Mesenchymal stem cell of the bone marrow (primary cell): ENCODE data around the genes PFDN4, CBLN4 and SPO11.

- CAGE, long polyA plus RNA = no peak
Measured at GRCh38 chr20:53118348-53119119, 146.4 kb downstream of the TSHZ2 start.

DNA sequence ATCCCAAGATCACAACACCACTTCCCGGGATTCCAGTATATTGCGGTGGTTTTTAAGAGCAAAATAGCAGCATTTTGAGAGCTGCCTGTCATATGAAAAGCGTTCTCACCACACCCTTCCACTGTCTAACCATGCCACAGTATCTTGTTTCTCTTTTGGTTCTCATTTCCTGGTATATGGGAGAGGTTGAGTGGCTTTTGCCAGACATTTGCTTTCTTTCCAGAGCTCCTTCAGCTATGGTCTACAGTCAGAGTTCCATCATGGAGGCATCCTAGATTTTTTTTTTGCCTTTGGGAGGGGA, 243.0 kb downstream of the TSHZ2 start:
- CAGE, long polyA plus RNA = no peak

GRCh38 chr20:53331556-53331881, 262.1 kb downstream of the ZNF217 start:
- CAGE, long polyA plus RNA = no peak

GRCh38 chr20:53580461-53581081, 13.1 kb downstream of the ZNF217 start:
- CAGE, long polyA plus RNA = no peak

GRCh38 chr20:53581373-53581836, 12.2 kb downstream of the ZNF217 start:
- CAGE, long polyA plus RNA = no peak

DNA sequence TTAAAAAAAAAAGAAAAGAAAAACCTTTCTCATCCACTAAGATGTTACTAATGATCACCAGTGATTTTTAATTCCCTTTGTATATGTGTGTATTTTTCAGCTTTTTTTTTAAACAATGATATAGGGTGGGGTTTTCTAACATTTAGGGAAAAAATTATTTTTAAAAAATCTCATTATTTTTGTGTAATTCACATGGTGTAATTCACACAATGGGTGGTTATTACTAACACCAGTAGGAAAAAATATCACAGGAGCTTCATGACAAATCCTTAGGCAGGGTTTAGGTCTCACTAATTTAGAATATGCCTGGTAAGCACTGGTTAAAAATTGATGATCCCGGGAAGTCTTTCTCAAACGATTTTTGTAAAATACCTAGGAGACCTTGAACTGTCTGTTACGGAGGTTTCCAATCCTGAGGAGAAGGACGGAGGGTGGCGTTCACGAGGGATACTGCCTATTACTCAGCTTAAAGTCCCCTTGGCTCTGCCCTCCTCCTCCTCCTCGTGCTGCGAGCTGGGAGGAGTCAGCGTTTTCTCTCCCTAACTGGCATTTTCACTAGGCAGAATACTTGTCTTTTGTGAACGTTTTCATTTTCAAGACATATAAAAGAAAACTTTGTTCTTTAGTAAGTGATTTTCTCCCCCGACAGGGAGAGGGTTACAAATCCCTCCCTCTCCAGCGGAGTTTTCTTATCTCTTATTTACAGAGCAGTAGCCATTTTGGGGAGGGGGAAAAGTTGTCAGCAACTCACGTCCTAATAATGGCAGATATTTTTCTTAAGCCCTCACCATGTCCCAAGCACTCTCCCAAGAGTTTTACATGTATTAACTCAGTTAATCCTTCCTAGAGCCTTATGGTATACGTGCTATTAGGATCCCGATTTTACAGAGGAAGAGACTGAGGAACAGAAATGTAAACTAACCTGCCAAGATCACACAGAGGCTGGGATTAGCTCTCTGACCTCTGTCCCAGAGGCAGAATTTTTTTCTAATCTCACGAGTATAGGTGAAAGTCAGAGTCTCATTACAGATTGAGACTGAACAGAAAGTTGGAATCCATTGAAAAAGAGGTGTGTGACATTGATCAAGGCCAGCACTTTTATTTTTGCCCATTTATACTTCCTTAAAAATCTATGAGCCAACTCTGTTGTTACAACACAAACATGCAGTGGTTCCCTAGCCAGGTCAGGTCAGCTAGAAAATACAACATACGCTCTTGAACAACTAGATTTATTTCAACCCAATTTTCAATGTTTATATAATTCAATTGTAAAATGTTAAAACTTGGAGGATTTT, 29.9 kb upstream of the ZNF217 start:
- CAGE, long polyA plus RNA = no peak

- CAGE, long polyA plus RNA = no peak
Measured at GRCh38 chr20:53750950-53751683, 157.5 kb upstream of the ZNF217 start.

DNA sequence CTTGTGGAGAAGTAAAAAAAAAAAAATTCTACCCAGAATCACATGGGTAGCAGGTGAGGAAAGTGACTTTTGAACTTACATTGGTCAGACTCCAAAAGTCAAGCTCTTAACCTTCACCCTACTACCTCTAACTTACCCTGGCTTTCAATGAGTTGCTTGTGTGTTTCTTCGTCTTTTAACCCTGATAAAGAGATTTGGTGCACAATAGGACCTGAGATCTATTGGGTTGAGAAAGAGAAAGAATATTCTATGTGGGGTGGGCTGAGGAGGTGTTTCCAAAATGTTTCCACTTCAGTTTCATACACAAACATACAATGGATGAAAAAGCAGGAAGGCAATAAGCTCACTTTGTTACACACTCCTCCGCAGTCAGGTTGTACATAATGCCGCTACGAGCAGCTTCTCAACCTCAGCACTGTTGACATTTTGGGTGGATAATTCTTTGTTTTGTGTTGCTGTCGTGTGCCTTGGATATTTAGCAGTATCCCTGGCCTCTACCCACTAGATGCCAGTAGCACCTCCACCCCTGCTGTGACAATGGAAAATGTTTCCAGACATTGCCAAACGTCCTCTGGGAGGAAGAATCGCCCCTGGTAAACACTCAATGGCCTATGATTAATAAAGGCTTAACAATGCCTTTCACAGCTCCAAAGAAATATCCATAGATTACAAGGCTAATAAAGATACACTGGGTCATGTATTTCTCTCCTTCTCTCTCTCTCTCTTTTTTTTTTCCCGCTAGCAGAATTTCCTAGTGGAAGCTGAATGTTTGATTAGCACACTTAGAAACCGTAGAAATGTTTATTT, 193.1 kb upstream of the ZNF217 start:
- CAGE, long polyA plus RNA = no peak

GRCh38 chr20:54123288-54124339, 50.2 kb downstream of the CYP24A1 start:
- CAGE, long polyA plus RNA = no peak

- CAGE, long polyA plus RNA = no peak
Measured at GRCh38 chr20:54207480-54208228, at the start of gene PFDN4. Gene PFDN4, plus strand, starts transcription at chr20:54208087.

- CAGE, long polyA plus RNA = no peak
Measured at GRCh38 chr20:56002941-56003400, 2.3 kb downstream of the CBLN4 start.

GRCh38 chr20:56005347-56005600, at the start of gene CBLN4:
Gene CBLN4, minus strand, starts transcription at chr20:56005519.
- CAGE, long polyA plus RNA = no peak

- CAGE, long polyA plus RNA = no peak
Measured at GRCh38 chr20:56393110-56393522, 671 bp downstream of the CSTF1 start.

- CAGE, long polyA plus RNA = no peak
Measured at GRCh38 chr20:56423858-56424328, 11.8 kb downstream of the CASS4 start.

GRCh38 chr20:56627391-56627776, 1.7 kb upstream of the TFAP2C start:
- CAGE, long polyA plus RNA = no peak

DNA sequence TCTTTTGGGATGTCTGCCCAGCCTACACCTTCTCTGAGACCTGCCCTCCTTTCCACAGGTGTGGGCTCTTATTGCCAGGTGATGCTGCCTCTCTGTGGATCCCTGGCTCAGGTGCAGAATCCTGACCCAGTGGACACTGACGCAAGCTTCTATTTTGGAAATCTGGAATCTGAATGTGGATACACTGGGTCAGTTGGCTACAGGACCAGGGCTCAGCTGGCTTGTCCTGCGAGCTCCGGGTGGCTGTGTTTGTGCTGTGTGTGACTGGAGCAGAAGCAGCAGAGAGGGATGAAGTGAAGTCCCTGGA, 54.4 kb downstream of the TFAP2C start:
- CAGE, long polyA plus RNA = no peak

DNA sequence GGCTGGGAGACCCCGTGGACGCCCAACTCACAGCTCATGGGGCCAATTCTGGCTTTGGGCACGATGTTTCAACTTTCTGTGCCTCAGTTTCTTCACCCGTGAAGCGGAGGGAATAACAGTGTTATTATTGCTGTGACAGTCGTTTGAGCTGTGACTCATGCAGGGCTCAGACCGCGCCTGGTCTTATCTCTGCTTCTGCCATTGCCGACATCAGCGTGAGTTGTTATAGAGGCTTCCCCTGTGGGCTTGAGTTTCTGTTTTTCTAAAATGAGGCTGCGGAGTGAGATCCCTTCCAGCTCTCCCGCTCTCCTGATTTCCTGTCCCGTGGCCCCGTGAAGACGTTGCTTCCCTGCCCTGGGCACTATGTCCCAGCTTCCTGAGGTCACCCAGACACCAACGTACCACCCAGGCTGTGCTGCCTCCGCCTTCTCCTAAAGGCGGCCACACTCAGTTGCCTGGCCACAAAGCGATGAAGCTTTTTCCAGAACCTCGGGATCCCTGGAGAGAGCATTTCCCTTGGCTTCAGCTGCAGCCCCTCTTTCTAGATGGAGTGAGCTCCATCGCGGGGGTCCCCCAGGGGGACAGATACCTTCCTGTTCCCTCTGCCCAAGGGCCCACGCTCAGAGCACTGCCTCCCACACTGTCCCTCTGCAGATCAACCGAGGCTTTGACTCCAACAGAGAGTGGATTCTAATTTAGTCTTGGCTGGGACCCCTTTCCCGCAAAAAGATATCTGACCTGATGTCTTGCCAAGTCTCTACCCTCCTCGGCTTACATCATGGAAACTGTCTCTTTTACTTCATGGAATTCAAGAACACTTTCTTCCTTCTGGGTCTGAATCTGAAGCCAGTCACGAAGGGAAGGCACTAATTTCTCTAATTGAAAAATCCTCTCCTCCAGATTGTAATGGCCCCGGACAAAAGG, 278.3 kb downstream of the BMP7 start:
- CAGE, long polyA plus RNA = no peak

DNA sequence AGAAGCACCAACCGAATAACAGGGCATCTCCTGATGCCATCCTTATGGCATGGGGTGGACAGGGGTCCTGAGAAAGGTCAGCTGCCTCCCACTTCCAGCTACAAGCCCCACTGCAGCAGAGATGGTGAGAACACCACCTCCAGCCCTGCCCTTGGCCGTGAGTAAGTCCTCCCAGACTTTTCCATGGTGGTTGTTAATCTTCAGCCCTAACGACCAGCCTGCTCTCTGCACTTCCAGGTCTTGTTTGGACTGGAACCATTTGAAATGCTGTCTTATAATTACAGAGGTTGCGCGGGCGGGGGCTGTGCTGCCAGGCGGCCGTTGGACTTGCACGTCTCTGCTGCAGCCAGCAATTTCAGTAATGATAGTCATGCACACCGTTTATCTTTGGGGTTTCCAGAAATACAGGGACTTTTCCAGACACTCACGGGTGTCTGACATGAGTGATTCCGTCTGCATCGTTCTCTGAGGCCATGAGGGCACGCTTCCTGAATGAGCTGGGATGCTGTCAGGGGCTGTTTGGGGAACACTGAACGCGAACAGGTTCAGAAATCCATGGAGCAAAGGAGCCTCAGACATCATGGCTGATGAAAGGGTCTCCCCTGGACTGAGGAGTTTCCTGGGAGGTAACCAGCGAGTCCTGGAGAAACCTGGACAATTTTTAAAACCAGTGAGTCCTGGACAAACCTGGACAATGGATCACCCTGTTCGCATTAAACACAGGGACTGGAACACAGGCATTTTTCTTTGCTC, 118.1 kb downstream of the BMP7 start:
- CAGE, long polyA plus RNA = no peak

DNA sequence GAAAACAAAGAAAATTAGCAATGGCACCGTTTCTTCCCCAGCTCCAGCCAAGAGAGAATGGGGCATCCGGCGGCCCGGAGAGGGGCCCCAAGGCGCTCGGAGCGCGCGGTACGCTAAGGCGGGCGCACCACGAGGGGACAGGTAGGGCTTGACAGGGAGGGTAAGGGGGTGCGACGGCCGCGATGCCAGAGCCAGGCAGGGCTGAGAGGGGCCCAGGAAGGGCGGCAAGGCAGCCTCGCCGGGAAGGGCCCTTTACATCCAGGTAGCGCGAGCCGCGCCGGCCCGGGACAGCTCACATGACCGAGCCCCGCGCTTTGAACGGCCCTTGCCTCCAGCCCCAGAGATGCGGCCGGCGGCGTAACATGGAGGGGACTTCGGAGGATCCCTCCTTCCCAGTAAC, 1.3 kb downstream of the BMP7 start:
- CAGE, long polyA plus RNA = no peak

GRCh38 chr20:57329489-57330066, at the start of gene SPO11:
Gene SPO11, plus strand, starts transcription at chr20:57329803.
- CAGE, long polyA plus RNA = no peak